ENCODE measurements around a stretch of chr13.

DNA sequence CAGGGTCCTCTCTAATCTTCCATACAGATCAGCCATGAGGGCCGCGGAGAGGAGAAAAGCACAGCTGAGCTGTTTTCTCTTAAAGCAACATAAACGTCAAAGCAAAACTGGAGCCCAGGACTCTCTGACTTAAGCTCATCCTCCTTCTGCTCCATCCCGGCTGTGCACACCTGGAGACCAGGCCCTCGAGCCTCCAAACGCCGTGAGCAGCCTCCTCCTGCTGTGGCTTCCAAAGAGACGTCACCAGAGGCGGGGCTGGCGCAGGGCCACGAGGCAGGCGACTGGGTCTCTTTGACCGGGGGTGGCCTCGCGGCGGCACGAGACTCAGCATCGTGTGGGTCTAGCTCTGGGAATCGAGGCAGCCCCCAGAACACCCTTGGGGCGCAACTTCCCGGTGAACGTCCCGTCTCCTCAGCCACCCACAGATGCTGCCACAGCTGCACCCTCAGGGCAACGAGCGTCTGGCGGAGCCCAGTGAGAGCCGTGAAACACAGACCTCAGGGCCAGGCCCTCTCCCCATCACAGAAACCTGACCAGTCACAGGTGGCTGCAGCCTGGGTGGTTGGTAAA is 22.8 kb downstream of the RASA3 start:
- RRBS, result 39% methylated on average over 7 of the region's 27 CpGs

DNA sequence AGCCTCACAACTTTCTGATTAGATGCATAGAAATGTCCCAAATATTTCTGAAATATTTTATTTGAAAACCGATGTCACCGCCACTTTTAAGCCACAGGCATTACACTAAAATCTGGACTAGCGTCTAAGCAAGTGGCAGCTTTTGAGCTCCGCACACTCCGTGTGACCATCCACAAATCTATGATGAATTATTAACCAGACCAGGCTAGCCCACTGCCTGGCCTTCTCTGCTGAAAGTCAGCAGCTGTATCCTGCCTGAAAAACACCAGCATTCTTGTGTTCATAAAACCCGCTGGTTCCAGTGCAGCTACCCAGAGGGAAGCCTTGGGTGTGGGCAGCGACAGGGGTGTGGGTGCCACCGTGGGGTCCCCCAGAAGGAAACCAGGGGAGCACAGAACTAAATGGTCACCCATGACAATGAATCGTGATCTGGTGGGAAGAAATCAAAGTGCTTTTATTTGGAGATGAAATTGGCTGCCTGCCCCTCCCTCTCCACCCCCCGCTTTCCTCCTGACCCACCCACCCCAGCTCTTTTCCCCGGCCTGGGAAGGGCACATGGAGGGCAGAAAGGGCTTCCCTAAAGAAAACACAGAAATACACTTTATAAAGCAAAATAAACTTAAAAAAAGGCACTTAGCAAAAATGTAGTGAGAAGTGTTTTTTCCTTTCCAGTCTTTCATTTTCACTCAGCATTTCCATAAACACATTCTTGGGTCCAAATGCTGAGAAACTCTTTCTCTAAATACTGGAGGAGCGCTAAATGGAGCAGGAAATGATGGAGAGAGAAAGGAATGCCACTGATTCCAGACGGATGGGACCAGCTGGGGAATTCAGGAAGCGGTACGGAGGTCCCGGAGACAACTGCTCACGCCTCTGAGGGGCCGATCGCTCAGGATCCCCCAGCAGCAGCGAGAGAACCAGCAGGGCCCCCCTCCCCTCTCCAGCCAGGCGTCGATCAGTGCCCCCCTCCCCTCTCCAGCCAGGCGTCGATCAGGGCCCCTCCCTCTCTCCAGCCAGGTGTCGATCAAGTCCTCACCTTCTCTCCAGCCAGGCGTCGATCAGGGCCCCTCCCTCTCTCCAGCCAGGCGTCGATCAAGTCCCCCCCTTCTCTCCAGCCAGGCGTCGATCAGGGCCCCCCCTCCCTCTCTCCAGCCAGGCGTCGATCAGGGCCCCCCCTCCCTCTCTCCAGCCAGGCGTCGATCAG is 13.5 kb downstream of the RASA3 start:
- RRBS, result no CpG with 5 or more reads among the region's 35 CpGs

DNA sequence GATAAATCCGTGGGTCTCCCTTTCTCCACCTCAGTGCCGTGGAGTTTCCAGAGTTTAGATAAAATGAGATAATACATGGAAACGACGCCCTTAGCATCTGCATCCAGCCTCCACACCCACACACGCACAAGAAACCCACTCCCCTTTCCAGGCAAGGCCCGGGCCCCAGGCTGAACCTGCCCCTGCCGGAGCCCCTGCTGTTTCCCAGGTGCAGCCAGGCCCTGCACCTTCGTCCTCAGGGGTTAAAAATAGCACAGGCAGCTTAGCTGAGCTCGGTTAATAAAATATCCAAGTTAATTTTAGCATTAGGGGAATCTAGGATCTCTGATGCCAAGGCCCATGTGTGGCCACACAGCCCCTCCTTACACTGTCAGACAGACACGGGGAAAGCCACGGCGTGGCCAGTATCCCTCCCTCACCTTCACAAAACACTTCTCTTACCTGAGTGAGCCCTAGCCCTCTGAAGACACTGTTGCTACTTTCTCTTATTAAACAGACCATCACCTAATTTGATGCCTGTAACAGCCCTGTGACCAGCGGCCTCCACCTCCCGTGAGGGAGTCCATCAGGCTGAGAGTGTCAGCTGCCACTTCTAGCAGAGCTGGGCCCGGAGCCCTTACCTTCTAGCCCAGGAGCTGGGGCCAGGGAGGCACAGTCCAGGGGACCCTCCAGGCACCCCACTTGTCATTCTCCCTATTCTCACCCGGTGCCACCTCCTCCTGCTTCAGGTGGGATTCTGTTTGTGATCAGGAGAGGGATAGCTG is 4.4 kb downstream of the RASA3 start:
- RRBS, result 84% methylated on average over 2 of the region's 16 CpGs

DNA sequence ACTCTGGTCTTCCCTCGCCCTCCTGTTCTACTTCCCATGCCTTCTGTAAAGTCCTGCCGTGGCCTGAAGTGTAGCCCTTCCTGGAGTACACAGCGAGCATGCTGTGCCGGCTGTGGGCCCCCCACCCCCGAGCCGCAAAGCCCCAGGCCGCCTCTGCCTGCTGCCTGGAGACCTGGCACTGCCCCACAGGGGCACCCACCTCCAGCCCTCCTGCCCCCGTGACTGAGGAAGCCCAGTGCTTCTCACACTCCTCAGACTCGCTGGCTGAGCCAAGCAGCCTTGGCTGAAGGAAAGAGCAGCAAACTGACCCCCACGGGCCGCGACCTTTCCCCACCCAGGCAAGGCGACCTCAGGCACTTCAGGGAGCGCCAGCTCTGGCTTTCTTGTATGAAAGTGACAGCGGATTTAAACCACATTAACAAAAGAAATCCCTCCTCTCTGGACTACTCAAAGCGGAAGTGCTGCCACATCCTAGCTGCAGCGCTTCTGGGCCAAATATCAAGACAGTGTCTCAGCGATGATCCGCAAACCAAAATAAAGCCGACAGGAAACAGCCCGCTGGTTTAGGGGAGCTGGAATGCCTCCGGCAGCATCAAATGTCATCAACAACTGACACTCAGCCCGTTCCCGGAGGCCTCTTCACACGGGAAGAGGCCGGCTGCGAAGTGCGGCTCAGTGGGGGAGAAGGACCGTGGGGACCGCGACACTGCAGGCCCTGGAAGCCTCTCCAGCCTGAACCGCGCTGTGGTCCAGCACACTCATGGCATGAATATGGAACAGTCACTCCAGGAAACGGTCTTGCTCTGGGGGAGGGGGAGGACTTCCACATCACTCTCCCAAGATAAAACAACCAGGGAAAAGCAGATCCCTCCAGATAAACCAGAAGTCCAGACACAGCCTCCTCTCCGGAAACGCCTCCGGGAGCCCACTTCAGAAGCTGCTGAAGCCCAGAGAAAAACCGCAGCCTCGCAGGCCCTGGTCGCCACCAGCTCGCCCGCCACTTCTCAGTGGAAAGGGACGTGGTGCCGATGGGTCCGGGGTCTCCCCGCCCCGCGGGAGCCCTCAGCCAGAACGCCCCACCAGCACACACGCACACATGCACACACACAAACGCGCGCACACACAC is 1.4 kb downstream of the RASA3 start:
- RRBS, result 0% methylated on average over 2 of the region's 53 CpGs

DNA sequence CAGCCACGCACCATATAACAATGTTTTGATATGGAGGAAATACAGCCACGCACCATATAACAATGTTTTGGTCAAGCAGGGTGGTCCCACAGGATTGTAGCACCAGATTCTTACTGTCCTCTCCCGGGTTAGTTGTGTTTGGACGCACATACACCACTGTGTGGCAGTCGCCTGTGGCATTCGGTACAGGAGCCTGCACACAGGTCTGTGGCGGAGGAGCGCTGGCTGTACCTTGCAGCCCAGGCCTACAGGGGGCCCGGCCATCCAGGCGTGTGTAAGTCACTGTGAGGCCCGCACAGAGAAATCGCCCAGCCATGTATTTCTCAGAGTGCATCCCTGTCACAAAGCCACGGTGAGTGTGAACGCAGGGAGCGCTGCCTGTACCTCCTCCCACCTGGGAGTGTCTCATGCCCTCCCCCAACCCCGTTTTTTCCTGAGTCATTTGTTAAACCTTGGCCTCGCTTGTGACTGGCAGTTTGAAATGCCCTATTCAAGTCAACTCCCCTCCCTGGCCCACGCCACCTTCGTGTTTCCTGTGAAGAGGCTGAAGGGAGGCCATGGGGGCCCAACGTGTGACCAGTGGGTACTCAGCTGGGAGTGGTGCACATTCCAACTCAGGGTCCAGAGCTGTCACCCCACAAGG is 11.4 kb upstream of the RASA3 start:
- RRBS, result no CpG with 5 or more reads among the region's 20 CpGs

DNA sequence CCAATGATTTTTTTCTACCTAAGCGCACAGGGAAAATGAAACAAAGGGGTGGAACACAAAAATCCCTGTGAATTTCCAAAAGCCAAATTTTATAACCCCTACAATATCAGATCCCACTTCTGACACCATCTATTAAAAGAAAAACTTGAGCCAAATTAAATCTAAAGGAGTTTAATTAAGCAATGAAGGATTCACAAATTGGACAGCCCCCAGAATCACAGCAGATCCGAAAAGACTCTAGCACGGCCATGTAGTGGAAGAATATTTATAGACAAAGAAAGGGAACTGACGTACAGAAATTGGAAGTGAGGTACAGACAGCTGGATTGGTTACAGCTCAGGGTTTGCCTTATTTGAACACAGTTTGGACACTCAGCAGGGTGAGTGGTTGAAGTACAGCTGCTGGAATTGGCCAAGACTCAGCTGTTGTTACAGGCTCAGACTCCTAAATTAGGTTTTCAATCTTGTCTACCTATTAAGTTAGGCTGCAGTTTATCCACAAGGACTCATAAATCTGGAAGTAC is 5.9 kb upstream of the CFAP97D2 start:
- RRBS, result no CpG with 5 or more reads among the region's 4 CpGs

DNA sequence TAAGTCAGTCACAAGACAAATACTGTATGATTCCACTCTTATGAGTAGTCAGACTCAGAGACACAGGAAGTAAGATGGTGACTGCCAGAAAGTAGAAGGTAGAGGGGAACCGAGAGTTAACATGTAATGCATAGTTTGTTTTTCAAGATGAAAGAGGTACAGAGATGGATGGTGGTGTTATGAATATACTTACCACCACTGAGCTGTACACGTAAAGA is 1.2 kb upstream of the CHAMP1 start:
- RRBS, result no CpG with 5 or more reads among the region's 2 CpGs

Measured in Jurkat, Clone E6-1 (cell line).